ReNcell CX (cell line): ENCODE data around the genes ZNF136, ZNF563 and KLF1.

DNA sequence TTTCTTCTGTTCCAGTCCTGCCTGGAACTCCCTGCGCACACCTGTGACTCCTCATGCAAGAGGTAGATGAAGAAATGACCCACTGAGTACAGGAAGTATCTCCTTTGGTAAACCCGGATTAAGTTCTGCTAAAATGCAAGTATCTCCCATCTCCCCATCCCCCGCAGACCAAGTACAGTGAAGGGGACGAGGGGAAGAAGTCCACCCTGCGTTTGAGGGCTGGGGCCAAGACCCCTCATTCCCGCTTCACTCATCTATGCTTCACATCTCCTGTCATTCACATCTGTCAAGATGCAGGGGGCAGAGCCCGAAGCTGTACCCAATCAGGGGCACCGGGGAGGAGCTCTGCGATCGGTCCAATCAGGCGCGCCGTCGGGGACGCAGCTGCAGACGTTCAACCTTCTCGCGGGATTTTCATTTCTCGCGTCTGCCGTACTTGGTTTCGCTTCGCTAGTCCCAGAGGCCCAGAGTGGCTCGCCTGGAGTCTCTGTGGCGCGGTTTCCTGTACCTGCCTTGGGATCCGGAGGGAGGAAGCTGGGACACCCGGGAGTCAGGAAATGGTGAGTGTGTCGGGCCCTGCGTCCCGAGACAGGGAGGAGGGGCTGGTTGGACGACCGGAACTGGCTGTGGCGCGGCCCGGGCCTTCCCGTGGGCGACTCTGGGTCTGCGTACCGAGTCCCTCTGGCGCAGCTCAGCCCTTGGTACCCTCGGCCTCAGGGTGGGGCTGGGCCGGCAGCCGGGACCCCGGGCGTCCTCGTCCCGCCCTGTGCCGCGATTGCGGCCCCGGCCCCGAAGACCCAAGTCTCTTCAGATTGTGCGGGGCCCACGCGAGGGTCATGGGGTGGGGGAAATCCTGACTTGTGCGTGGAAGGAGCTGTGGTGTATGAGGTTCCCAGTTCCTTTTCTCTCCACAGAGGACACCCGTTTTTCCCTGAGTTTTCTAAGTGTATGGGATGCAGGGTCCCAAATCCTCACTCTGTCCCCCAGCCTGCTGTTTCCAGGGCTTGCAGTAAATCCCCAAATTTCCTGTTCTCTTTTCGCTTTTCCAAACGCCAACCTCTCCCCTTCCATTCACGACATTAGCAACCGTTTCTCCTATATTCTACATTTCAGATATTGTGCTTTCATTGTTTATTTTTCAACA, at the start of gene ZNF136:
Gene ZNF136, plus strand, starts transcription at position 450 of the 1,144 bp plus-strand sequence.
- PRO-cap = bidirectional peak, plus-strand start at position 465 of the sequence, minus-strand start at position 252 of the sequence

GRCh38 chr19:12163791-12164171, 885 bp downstream of the ZNF136 start:
- PRO-cap = no peak

GRCh38 chr19:12271490-12271775, 23.2 kb downstream of the ZNF44 start:
- PRO-cap = no peak

GRCh38 chr19:12333037-12334126, at the start of gene ZNF563:
Gene ZNF563, minus strand, starts transcription at chr19:12333633.
- PRO-cap = bidirectional peak, plus-strand start at chr19:12333810, minus-strand start at chr19:12333627

- PRO-cap = no peak
These were observed 933 bp downstream of the ZNF442 start for GRCh38 chr19:12364392-12365107.

DNA sequence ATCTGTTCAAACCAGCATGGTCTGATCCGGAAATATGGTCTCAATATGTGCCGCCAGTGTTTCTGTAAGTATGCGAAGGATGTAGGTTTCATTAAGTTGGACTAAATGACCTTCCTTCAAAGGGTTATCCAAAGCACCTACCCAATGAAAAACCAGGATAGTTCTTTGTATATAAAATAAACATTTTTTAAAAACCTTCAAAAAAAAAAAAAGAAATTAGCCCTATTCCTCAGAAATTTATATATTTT, 8.1 kb upstream of the ZNF442 start:
- PRO-cap = no peak

- PRO-cap = no peak
These were observed 792 bp downstream of the HOOK2 start for GRCh38 chr19:12774546-12774973.

- PRO-cap = no peak
These were observed 5.7 kb upstream of the JUNB start for GRCh38 chr19:12785444-12786063.

DNA sequence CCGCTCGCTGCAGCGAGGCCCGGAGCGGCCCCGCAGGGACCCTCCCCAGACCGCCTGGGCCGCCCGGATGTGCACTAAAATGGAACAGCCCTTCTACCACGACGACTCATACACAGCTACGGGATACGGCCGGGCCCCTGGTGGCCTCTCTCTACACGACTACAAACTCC, 304 bp downstream of the JUNB start:
- PRO-cap = no peak

DNA sequence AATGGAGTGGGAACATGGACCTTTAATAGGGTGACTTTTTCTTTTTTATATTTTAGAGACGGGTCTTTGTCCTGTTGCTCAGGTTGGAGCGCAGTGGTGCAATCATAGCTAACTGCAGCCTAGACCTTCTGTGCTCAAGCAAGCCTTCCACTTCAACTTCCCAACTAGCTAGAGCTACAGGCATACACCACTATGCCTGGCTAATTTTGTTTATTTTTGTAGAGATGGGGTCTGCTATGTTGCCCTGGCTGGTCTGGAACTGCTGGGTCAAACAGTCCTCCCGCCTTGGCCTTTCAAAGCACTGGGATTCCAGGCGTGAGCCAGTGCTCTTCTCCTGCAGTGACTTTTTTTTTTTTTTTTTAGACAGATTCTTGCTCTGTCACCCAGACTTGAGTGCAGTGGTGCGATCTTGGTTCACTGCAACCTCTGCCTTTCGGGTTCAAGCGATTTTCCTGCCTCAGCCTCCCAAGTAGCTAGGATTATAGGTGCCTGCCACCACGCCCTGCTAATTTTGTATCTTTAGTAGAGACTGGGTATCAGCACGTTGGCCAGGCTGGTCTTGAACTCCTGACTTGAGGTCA, 3.3 kb downstream of the JUNB start:
- PRO-cap = no peak

DNA sequence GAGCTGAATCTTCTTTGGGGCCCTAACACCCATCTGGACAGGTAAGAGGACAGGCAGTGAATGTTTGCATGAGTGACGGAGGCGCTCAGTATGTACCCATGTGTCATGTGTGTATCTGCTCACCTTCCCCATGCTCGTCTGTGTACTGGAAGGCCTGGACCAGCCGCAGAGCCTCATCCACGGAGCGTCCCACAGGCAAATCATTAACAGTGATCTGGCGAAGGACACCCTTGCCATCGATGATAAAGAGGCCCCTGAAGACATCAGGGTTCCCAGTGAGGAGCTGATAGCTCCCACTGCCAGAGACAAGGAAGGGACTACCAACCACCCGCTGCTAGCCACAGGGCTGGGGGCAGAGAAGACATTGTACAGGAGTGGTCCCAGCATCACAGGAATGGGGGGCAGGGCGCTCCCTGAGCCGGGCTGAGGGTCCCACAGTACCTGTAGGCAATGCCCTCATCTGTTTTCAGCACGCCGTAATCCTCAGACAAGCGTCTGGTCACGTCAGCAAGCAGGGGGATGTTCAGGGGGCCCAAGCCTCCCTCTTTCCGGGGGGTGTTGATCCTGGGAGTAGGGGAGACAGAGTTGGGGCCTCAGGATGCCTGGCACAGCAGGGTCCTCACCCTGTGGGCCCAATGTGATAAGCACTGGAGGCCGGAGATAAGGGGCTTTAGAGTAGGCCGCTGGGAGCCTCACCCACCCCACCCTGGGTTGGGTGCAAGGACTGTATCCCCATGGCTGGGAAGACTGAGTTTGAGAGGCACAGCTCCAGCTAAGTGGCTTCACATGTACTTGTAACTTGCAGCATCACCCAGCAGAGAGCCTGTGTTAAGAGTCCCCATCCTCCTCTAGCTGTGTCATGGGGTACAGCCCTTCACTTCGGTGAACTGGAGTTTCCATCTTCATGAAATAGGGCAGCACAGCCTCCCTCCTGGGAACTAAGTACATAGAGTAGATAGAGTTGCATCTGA, 1.6 kb downstream of the PRDX2 start:
- PRO-cap = no peak

DNA sequence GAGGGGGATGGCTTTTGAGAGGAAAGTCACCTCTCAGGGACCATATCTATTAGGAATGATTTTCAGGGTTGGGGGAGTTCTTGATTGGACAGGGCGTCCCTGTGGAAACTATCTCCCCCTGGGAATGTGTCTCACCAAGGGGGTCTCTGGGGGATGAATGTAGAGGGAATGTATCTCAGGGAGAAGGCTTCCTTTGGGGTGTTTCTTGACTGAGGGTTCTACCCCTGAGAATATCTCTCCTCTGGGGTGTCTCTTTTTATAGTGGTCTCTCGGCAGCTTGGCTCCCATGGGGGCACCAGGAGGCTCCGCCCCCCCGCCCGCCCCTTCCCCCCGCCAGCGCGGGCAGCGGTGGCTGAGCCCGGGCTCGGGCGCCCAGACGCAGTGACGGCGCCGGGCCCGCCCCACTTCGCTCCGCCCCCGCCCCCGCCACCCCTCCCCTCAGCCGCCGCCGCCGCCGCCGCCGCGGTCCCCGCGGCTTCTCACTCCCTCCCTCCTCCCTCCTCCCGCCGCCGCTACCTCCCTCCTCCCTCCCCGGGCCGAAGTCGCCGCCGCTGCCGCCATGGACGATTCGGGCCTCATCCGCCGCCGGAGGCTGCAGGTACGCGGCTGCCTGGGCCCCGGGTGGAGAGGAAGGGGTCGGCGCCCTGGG, 846 bp downstream of the RTBDN start:
- PRO-cap = no peak

DNA sequence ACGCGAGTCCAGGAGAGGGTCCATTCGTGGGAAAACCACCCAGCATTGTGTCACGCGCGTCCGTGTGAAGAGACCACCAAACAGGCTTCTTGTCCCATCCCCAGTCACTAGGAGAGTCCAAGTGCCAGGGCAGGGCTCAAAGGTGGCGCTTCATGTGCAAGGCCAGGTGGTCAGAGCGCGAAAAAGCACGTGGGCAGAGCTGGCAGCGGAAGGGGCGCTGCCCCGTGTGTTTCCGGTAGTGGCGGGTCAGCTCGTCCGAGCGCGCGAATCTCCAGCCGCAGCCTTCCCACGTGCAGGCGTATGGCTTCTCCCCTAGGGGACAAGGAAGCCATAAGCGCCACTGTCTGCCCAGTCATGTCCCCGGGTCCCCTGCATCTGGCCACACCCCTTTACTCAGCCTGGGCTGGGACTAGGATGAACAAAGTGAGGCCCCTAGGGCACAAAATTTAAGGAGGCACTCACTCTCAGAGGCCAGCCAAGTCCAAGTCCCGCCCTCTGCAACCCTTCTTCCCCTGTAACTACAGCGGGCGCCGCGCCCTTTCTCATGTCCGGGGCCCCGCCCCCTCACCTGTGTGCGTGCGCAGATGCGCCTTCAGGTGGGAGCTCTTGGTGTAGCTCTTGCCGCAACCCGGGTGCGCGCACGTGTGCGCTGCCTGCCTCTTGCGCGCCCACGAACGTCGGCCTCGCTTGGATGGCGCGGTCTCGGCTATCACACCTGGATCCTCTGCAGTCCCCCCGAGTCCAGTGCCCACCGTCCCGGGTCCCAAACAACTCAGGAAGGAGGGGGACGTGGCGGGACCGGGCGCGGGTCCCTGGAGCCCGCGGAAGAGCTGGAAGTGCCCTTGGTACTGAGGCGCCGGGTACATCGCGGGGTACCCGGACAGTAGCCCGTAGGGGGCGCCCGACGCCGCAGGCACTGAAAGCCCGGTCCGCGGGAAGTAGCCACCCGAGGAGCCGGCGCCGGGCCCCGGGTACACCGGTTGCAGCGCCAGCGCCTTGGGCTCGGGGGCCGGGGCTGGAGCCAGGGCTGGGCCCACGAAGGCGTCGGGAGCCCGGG, 1.9 kb downstream of the KLF1 start:
- PRO-cap = bidirectional peak, plus-strand start at position 955 of the sequence, minus-strand start at position 844 of the sequence

- PRO-cap = no peak
These were observed at the start of gene KLF1 for GRCh38 chr19:12886958-12887388. Gene KLF1, minus strand, starts transcription at chr19:12887201.

DNA sequence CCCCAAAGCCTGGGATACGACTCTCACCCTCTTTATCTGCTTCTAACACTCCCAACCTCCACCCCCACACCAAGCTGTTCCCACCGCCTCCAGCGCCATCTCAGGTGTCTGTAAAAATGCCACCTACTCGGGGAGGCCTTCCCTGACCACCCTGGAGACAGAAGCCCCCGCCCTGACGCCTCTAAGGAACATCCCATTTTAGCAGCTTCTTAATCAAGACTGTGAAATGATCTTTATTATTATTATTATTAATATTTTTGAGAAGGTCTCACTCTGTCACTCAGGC, 3.7 kb upstream of the DAND5 start:
- PRO-cap = no peak

DNA sequence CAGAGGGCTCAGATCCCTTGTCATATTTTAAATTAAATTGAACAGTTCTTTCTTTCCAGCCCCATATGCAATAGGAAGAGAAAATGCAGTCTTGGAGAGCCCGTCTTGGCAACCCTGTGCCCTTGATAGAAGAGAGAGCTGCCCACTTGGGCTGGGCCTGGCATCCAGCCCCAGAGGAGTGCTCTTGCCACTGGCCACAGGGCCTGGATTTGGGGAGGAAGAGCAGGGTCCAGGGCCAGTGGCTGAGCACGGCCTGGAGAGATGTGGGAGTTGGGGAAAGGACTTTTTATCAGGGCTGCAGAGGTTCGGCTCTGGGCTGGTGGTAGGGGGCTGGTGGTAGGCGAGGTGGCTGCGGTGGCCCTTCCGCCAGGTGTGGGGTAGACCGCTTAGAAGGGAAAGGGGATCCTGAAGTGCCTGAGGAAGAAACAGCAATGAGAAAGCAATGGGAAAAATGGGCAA, 19.3 kb downstream of the NFIX start:
- PRO-cap = bidirectional peak, plus-strand start at position 203 of the sequence, minus-strand start at position 128 of the sequence

GRCh38 chr19:13019791-13020386, 24.6 kb downstream of the NFIX start:
- PRO-cap = no peak

DNA sequence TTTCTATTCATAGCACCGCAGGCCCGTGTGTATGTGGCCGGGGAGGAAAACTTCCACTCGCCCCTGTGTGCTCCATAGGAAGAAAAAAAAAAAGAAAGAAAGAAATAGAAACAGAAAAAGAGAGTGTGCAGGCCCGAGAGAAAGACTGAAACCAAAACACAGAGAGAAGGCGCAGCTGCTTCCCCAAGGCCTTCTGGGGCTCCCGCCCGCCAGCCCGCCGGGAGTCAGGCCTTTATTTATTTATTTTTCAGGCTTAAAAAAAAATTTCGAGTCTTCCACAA, 27.2 kb downstream of the NFIX start:
- PRO-cap = no peak

- PRO-cap = no peak
These were observed 45.5 kb downstream of the LYL1 start for GRCh38 chr19:13057096-13057559.

DNA sequence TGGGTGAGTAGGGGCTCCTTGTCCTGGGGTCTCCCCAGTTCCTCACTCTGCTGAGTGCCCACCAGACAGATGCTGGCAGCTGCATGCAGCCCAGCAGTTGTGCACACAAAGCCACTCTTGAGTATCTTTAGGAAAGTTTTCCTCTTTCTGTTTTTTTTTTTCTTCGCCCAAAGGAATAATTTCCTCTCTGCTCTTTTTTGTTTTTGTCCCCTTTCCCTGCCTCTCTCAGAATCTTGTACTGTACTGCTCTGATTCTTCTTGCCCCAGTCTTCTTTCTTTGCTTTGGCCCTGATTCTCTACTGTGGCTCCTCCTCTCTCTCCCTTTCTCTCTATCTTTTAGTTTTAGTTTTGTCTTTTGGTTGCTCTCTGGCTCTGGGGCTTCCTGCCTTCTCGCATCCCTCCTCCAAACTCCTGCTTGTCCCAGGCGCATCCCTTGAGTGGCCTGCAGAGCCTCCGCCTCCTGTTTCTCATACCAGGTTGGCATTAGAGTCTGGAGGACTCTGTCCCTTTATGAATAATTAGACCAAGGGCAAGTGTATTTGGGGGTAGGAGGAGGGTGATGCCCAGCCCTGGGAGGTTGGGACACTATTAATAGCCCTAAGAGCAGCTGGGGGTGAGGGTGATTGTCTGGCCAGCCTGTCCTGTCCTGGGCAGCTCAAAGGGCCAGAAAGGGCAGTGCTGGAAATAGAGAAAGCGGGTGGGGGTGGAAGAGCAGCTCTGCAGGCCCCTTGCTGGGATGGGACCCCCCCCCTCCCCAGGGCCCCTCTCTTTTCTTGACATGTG, 39.1 kb downstream of the LYL1 start:
- PRO-cap = unidirectional peak, minus-strand start at position 404 of the sequence